BE2C (cell line): ENCODE measurements around a stretch of chr9.

GRCh38 chr9:5869744-5870159 lies 20.9 kb upstream of the MLANA start:
- RRBS = no CpG with 5 or more reads among the region's 4 CpGs

DNA sequence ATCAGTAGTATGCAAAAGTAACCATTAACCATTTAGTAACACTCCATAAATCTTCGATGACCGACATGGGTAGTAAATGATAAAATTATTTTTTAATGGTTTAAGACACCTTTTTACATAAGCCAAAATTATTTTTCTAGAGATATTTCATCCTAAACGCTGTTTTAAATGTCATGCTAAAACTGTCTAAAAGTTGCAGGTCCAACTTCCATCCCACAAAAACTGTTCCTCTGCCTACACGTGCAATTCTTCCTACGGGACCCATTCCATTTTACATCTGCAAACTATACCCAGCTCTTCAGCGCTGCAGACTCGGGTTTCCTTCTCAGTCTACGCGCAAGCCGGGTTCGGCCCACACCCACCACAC lies 1.6 kb downstream of the KIAA2026 start:
- RRBS = no CpG with 5 or more reads among the region's 11 CpGs

DNA sequence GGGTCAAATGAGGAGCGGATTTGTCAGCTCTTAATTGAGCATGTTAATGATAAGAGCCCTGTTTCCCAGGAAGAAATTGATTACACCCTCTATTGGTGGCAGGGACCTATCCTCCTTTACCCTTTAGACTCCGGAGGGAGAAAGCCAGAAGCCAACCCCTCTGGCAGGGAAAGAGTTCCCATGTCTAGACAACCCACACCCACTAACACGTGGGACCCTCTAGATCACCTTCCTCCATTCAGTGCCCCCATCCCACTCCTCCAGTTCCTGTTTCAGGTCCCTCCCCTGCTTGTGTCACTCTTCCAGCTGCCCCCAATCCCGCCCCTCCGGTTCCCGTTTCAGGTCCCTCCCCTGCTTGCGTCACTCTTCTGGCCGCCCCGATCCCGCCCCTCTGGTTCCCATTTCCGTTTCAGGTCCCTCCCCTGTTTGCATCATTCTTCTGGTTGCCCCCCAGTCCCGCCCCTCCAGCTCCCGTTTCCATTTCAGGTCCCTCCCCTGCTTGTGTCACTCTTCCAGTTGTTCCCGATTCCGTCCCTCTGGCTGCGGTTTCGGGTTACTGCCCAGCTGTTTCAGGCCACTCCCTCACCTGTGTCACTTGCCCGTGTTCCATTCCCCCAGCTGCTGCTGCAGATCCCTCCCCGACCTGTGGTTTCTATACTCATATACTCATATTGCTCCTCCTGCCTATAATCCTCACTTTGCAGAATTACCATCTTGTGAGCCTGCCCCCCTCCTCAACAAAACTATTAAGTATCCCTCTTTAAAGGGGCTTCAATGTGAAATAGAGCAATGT lies 64.8 kb upstream of the RANBP6 start:
- RRBS = no CpG with 5 or more reads among the region's 19 CpGs

- RRBS = 74% methylated on average over 1 of the region's 31 CpGs
Observed at GRCh38 chr9:6182653-6183432, 32.8 kb upstream of the IL33 start.

GRCh38 chr9:6230506-6230782 lies 14.8 kb downstream of the IL33 start:
- RRBS = no CpG with 5 or more reads among the region's 1 CpG

- RRBS = no CpG with 5 or more reads among the region's 34 CpGs
Observed at GRCh38 chr9:6413890-6414338, 915 bp downstream of the UHRF2 start.

- RRBS = no CpG with 5 or more reads among the region's 8 CpGs
Observed at GRCh38 chr9:6605145-6605613, 40.4 kb downstream of the GLDC start.

GRCh38 chr9:6632579-6633063 lies 12.9 kb downstream of the GLDC start:
- RRBS = no CpG with 5 or more reads among the region's 15 CpGs

DNA sequence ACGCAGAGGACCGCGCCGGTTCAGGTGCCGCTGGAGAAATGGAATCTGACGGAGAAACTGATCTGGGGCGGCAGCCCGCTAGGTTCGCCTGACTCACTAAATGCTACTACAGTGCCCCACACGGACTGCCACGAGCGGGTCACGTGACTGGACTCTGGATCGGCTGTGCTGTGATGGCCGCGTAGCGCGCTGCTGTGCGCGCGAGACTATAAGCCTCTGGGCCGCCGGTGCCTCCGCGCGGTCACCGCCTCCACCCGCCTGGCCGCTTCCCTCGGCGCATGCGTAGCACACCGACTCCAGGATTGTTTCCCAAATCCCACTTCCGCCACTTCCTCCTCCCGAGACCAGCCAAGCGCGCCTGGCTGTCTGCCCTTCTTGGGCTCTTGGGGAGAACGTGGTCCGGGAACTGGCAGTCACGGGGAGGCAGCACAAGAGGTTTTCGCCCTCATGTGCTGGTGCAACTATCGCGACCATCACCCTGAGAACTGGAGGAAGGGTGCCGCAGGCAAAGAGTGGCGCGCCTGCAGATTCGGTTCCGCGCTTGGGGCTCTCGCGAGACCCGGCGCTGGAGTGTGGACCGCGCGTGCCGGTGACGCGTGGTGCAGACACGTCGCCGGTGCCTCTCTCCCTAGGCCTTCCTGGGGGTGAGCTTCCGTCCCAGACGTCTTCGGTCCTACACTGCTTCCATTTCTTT lies 35.8 kb upstream of the GLDC start:
- RRBS = 1% methylated on average over 4 of the region's 65 CpGs

DNA sequence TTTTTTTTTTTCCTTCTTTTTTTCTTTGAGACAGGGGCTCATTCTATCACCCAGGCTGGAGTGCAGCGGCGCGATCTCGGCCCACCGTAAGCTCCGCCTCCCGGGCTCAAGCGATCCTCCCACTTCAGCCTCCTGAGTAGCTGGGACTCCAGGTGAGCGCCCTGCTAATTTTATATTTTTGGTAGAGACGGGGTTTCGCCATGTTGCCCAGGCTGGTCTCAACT lies 36.2 kb upstream of the GLDC start:
- RRBS = no CpG with 5 or more reads among the region's 11 CpGs

DNA sequence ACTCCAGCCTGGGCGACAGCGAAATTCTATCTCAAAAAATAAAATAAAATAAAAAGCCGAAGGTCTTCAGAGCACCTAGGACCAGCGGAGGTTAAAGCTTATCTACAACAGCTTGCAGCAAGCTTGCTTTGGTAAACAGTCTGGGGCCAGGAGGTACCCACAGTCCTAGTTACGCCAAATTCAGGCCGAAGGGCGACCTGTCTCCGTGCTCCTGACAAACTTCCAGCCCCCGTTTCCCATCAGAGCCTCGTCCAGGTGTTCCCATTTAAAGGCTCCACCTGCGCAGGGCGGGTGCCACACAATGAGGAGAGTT lies 42.2 kb upstream of the KDM4C start:
- RRBS = no CpG with 5 or more reads among the region's 12 CpGs

DNA sequence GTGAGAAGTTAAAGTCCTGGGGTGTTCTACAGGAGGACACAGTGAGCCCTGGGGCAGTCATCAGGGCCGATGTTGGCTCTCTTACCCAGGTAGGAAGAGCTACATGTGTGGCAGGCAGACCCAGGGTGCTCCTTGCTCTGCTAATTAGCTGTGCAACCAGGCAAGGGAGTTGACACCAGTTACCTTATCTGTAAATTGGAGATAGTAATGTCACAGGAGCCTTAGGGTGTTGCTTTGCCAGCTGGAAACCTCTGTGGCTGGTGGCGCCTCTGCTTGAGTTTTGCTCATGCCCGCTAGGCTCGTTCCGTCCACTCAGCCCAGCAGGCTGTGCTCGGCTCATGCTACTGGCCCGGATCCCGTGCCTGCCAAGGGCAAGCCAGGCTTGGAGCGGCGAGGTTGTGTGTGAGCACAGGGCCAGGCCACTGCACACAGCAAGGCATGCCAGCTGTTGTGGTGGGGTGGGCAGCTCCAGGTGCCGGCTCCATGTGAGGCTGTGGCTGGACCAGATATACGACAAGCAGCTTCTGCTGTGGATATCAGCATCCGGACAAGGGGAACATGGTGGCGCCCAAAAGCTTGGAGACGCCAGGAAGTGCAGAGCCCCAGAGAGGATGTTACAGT lies 390.0 kb downstream of the KDM4C start:
- RRBS = 87% methylated on average over 2 of the region's 15 CpGs

DNA sequence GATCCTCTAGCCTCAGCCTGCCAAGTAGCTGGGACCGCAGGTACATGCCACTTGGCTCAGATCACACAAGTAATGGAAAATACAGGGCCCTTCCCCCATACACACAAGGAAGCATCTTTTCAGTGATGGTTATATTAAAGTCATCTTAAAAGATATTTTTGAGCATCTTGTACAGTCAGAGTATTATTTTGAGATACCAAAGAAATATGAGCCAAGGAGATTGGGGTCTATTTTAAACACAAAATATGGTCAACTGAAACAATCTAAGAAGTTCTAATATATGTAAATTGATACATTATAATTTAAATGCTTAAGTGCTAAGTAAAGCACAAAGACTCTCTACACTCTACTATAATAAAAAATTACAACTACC lies 59.8 kb downstream of the DMAC1 start:
- RRBS = no CpG with 5 or more reads among the region's 1 CpG

DNA sequence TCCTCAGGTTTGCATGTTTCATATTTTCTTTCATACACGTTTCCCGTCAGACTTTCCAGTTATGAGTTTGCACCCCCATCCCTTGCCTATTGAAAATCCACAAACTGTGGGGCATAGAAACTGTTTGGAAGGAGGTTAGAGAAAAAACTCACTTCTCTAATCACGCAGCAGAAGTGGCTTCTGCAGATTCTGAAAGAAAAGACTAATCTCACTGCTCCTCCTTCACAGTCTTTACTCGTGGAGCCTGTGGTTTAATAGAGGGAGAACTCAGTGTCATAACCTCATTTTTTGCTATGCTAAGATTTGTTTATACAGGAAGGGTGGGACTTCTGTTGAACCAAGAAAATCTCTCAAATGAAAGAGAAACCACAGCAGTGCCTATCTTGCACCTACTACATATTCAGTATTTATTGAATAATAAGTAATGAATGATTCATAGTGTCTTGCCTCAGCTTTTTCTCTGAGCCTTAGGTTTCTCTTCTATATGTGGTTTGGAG lies 136.0 kb upstream of the DMAC1 start:
- RRBS = no CpG with 5 or more reads among the region's 4 CpGs

- RRBS = no CpG with 5 or more reads among the region's 5 CpGs
Observed at GRCh38 chr9:7974433-7974961, 174.9 kb upstream of the DMAC1 start.

DNA sequence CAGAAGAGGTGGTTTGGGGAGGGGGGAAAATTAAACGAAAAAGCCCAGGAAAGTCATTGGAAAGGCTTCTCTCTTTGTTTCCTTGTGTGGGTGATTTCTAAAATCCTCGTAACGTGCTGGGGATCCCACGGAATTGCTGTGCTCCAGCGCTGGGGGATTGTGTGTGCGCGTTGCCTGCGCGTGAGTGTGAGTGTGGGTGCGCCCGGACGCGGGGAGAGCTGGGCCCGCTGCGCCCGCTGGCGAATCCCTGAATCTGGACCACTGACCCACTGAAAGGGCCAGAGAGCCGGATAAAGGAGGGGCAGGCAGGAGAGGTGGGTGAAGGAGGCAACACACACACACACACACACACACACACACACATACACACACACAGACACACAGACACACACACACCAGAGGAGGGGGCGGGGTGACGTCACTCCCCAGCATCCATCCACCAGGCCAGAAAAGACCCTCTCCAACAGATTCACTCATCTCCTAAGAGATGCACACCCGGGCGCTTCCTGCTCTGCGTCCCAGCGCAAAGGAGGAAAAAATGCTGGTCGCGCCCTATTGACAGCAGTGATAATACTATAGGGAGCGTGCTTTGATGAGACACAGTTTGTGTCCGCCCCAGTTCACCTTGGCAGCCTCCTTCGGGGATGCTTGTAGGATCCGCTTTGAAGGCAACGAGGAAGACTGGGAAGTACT lies 1059.0 kb upstream of the DMAC1 start:
- RRBS = 1% methylated on average over 1 of the region's 31 CpGs

- RRBS = no CpG with 5 or more reads among the region's 1 CpG
Observed at GRCh38 chr9:9799659-9799973, 813.2 kb downstream of the PTPRD start.

- RRBS = no CpG with 5 or more reads among the region's 2 CpGs
Observed at GRCh38 chr9:13139481-13140380, 139.8 kb downstream of the MPDZ start.